LHCN-M2 (cell line): Measurements from ENCODE around the genes EVI2B and COPRS.

DNA sequence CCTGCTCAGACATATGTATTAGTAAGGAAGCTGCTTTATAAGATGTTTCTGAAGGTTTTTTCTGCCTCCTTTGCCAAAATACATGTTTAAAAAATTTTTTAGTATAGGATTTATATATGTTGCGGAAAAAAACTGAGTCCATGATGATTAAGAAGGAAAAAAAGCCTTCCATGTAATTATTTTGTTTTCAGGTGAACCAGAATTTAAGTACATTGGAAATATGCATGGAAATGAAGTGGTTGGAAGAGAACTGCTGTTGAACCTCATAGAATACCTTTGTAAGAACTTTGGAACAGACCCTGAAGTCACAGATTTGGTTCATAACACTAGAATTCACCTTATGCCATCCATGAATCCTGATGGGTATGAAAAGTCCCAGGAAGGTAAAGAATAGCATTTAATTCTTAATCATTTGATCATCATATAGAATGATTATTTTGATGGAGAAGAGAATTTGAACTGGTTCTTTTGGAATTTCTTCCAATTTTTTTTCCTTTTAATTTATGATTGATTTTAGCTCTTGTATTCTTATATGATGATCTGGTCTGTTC is 44.7 kb downstream of the CPD start:
- RAMPAGE, long total RNA = no peak

GRCh38 chr17:30950462-30951122 is 20.2 kb upstream of the RNF135 start:
- RAMPAGE, long total RNA = no peak

DNA sequence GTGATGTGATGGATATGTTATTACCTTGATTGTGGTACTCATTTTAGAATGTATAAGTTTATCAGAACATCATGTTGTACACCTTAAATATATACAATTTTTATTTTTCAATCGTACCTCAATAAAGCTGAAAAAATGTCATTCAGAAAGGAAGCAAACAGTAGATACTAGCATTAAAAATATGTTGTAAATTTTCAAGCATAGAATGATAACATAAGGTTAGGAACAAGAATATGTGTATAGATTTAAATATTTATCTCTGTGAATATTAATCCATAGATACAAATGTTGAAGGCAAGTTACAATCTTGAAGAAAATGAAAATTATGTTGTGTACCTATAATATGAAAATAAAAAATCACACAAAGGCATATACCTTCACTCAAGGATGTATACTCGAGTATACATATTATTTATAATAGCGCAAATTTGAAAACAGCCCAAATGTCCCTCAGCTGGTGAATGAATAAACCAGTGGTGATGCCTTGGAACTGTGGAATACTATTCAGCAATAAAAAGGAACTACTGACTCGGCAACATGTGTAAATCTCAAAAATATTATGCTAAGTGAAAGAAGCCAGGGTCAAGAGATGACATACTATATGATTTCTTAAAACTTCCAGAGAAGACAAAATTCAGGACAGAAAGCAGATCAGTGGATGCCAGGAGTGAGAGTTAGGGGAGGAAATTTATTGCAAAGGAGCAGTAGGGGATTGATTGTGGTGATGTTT is 96.3 kb downstream of the NF1 start:
- RAMPAGE, long total RNA = no peak

DNA sequence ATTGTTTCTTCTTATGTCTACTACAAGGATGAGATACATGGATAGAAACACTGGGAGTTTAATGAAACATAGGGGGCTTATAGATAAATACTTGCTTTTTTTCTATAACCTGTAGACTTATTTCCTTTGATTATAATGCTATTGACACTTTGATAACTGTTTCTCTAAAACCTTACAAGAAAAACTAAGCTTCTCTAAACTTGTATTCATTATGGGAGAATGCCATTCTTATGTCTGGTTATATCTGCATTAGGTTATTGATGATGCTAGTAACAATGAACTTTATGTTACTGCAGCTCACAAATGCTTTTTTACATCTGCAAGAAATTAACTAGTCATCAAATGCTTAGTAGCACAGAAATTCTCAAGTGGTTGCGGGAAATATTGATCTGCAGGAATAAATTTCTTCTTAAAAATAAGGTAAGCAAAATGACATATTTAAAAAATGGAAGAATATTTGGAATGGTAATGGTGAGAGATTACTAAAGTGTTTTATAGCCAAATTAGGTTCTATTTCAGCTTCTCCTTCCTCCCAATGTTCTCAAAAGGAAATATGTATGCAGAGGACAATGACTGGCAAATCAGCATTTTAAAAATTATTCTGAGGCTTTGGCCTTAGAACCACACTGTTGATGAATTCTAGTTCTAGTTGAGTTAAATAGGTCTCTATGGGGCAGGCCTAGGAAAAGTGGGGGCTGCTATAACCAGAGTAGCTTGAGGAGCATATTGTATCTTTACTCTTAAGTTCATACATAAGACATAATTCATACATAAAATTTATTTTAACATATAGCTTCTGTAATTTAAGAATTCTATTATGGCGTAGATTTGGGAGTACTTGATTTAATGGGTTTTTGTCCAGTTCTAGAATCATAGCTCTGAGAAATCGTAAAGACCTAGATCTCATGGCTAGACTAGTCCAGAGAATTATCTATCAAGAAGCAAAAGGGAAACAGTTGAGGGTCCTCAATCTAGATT is 73.6 kb downstream of the OMG start:
- RAMPAGE, long total RNA = no peak

- RAMPAGE, long total RNA = no peak
Observed at GRCh38 chr17:31313880-31314566, at the start of gene EVI2B. TSS of gene EVI2B (minus strand) at chr17:31314054.

GRCh38 chr17:31320911-31321229 is 552 bp downstream of the EVI2A start:
- RAMPAGE, long total RNA = no peak

GRCh38 chr17:31467664-31468550 is 76.4 kb downstream of the RAB11FIP4 start:
- RAMPAGE, long total RNA = no peak

DNA sequence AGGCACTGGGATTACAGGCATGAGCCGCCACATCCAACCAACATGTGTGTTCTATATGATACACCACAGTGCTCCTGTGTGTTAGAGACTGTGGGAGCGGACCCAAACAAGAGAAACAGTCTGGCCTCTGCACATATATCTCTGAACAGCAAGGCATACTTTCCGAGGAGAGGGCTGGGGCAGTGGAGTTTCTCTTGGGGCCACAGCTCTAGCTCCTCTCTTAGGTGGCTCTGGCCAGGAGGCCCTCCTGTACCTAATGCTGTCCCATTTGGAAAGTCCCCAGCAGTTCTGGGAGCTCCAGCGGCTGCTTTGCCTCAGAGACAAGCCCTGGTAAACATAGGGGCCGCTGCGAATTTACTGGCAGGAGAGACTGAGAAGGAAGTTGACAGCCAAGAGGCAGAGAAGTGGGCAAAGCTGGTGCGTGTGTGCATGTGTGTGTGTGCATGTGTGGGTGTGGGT is 95.1 kb downstream of the RAB11FIP4 start:
- RAMPAGE, long total RNA = no peak

DNA sequence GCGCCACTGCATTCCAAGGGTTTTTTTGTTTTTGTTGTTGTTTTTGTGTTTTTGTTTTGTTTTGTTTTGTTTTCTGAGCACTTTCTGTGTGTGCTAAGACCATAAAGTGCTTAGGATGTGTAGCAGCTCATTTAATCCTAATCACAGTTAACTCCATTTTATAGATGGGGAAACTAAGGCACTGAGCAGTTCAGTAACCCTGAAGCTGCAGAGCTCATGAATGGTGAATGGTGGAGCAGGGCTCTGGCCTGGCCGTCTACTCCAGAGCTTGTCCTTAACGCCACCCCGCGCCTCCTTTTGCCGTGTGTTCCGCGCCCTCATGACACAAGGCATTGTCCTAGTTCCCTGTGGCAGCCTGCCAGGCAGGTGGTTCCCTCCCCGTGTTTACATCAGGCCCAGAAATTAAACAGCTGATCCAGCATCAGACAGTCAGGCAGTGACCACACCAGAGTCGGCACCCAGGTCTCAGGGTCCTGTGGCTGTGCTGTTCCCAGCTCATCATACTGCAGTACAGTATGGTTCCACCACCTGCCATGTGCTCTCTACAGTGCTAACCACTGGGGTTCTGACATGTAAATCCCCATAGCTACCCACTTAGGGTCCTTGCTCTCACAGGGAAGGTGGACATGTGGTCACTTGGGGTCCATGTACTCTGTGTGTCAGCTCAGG is 119.6 kb downstream of the RAB11FIP4 start:
- RAMPAGE, long total RNA = no peak

DNA sequence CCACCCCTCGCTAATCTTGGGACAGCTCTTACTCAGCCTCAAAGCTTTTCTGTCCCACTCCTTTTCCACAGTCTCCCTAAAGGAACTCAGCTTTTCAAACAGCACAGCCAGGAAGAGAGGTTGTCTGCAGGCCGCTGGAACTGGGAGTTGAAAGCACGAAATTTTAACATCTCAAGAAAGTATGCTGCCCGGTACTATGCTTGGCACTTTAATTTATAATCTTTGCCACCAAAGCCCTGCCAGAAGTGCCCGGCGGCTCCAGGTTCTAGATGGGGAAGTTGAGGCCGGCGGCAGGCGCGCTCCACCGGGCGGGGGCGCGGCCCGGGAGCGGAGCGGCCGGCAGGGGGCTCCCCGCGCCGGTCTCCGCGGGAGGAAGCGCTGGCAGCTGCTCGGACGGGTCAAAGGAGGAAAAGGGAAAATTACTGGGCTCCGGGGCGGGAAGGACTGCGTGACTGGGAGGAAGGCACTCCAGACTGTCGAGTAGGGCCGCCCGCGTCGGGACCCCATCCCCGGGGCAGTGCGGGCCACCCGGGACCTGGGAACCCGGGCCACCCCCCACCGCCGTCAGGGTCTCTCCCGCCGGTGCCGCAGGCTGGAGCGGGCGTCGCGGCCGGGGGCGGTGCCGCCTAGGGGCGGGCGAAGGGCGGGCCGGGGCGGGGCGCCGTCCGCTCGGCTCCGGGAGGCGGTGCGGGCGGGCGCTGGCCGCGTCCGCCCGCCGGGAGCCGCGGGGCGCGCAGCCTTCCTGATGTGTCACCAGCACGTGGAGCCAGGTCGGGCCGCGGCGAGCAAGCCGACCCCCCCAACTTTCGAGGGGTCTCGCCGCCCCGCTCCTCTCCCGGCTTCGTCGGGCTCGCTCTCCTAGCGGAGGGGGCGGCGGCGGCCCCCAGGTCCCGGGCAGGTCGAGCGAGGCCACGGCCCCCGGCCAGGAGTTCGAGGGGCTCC is 167.3 kb downstream of the RAB11FIP4 start:
- RAMPAGE, long total RNA = no peak

DNA sequence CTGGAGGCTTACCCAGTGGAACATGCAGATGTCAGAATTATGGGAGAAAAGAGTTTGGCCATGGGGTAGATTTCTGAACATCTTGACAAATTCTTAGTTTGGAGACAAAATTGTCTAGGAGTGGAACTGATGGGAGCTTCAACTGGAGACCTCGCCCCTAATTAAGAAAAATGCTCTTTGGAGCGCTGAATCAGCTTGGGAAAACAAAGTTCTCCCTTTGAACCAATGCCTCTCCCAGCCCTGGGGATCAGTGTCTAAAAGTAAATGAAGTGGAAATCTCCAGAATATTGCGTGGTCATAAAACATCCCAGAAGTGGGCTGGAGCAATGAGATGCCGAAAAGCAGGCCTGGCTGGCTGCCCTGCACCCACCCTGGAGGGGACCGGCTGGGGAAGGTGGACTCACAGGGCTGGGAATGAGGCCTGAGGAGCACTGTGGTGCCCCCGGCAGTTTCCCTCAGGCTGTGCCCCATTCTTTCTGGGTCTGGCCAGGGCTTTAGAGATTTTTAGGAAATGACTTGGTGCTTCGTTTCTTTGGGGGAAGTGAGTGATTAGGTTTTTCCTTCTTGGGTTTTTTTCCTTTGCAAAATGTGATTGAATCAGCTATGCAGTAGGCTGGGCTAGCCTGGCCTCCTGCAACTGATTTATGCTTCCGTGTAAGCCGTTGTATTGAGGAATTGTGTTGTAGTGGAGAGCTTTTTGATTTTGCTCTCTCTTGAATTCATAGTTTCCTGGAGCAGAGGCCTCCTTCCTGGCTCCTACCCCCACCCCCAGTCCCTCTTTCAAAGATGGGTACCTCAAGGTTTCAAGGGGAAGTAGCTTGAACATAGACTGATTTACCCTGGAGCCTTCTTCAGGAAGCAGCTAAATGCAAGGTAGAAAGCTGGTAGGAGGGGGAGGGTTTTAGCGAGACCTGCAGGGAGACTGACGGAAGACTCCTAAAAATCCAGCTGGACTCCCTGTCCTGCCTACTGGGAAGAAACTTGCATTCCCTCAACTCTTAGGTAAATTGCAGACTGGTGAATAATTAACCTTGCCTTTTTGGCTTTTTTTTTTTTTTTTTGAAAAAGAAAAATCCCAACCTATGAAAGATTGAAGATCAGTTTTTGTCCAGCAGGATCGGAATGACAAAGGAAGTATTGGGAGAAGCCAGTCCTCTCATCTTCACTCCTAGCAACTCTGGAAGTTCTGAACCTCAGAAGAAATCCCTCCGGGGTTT is 170.2 kb downstream of the RAB11FIP4 start:
- RAMPAGE, long total RNA = no peak

DNA sequence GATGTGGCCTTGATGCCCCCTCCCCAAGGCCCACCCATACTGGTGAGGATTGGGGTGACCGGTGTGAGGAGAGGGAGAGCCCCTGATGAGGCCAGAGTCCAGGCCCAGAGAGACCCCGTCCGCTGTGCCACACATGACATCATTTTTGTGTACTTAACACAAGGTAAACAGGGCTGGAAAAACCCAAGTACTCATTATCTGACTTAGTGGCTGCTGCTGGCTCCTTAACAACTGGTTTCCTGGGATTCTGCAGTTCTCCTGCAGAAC is 207.5 kb downstream of the RAB11FIP4 start:
- RAMPAGE, long total RNA = no peak

GRCh38 chr17:31859093-31859768 is at the start of gene COPRS:
TSS of gene COPRS (minus strand) at chr17:31859244.
- RAMPAGE, long total RNA = no peak

DNA sequence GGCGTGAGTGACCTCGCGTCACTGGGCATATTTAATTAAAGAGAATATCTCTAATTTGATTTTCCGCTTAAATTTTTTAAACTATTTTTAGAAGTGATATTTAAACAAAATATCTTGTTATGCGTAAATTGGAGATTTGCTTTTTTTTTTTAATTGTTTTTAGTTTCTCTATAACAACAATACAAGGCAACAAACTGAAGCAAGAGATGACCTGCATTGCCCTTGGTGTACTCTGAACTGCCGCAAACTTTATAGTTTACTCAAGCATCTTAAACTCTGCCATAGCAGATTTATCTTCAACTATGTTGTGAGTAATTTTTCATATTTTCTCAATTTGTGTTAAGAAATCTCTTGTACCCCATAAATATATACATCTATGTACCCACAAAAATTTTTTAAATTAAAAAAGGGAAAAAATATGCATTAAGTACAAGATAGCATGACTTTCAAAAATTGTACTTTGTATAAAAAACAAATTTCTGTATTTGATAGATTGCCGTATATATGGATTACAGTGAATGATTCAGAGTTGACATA is 13.4 kb upstream of the LRRC37B start:
- RAMPAGE, long total RNA = no peak

DNA sequence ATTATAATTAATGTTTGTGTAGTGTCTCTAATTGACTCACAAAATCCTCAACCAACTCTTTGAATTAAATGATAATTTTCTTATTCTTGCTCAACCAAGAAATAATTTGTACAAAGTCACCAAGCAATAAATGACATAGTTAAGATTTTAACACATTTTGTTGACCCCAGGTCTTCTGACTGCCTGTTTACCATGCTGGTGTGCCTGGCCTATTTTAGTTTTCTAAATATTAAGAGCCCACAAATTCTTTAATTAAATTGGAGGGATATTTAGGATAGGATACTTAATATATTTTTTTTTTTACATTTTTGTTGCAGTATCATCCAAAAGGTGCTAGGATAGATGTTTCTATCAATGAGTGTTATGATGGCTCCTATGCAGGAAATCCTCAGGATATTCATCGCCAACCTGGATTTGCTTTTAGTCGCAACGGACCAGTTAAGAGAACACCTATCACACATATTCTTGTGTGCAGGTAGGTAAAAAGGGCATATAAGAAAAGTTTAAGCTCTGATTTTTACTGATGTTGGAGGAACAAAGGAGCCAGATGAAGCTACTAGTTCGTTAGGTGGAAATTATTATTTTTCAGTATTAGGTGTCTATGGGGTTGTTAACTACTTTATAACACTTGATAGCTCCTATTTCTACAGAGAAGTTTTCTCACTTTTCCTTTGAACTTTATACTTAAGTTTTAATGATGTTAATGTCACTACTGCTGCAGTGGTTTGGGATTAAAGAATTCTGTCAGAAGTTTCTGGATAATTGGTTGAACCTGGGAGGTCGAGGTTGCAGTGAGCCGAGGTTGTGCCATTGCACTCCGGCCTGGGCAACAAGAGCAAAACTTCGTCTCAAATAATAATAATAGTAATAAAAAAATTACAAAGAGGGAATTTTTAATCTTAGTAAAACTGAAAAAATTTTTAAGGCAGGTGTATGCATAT is 12.7 kb upstream of the LRRC37B start:
- RAMPAGE, long total RNA = no peak

GRCh38 chr17:32083536-32084647 is 58.4 kb upstream of the RHOT1 start:
- RAMPAGE, long total RNA = no peak

DNA sequence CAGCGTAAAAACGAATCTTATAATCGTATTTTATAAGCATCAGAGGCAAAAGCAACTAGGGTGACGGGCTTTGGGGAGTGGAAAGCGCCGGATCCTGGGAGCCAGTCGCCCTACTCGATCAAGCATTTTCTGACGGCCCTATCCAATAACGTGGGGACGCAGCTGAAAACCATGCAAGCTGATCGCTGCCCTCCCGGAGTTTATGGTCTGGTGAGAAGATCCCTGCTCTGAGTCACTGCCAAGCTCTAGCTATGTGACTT is 404 bp upstream of the RHOT1 start:
- RAMPAGE, long total RNA = no peak

- RAMPAGE, long total RNA = no peak
Observed at GRCh38 chr17:32445775-32446675, 1.7 kb downstream of the PSMD11 start.

DNA sequence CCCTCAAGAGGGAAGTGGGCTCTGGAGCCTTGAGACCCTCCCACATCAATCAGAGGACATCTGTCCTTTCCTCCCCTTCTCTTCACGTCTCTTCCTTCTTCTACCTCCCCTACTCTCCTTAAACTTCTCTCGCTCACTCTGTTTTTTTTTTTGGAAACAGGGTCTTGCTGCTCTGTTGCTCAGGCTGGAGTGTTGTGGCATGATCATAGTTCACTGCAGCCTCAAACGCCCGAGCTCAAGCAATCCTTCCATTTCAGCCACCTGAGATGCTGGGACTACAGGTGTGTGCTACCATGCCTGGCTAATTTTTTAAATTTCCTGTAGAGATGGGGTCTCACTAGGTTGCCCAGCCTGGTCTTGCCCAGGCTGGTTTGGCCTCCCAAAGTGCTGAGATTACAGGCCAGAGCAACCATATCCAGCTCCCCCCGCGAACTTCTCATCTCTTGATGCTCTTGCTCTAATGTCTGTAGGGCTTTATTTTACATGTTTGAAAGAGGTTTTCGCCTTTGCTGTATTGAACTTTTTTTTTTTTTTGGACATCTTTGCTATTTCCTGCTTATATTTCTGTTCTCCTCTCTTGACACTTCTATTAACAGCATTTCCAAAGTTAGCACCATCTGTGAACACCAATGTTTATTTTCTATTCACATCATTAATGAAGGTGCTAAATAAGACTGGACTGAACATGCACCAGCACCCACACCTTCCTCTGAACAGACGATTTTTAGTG is 24.5 kb downstream of the CDK5R1 start:
- RAMPAGE, long total RNA = no peak

DNA sequence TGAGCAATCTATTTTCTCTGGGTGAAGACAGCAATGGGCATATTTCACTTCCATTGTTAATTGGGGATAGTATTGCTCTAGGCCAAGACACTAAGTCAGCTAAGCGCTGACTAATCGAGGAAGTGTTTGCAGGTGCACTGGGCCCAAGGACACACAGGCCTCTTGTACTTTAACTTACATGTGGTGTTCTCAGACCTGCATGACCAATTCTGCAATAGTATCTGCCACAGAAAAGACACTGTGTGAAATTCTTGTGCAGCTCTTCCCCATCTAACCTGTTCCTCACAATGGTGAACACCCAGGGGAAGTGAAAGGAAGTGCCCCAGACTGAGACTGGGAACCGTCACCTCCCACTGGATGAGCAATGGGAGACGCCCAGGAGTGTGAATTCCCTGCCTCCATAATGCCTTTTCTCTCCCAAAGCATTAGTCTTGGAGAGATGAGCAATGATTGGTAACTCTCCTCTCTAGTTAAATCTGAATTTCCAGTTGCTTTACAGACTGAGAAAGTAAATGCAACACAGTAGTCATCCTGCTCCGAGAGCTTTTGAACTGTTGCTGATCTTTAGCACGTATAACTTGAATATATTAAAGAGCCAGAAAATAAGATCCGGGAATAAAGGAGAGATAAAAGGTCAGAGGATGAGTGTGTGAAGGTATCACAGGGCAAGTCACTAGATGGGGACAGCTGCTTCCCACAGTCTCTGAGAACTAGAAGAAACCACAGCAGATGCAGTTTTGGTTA is 82.6 kb downstream of the CDK5R1 start:
- RAMPAGE, long total RNA = no peak